Subcutaneous preadipocyte (primary cell): Measurements from ENCODE around the gene ATL3.

DNA sequence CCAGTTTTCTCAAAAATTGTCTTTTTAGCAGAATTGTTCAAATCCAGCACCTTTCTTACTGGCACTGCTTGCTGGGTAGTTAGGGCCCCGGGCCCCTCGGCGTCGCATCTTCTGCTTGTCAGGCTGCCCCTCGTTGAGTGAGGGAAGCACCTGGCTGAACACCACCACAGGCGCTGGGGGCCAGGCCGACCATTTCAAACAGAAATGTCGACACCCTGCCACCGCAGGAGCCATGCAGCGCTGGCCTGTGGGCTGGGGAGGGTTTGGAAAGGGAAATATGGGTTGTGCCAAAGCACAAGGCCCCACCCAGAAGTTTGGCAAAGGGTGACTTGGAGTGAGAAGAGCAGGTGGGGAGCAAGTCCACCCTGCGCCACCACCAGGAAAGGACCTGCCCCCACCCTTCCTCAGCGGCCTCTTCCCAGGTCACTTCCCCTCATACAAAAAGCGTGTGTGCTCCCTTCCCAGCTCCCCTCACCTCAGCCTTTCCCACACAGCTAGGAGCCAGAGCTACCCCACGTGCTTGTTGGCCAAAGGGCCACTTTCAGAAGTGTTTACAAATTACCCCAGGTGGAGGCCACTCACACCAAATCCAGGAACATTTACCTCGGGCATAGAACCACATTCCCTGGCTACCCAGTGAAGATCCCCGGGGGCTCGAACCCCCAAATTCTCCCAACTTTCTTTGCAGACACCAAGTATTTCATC lies 20.8 kb upstream of the SCGB1A1 start:
- CAGE, long polyA plus RNA = no peak

DNA sequence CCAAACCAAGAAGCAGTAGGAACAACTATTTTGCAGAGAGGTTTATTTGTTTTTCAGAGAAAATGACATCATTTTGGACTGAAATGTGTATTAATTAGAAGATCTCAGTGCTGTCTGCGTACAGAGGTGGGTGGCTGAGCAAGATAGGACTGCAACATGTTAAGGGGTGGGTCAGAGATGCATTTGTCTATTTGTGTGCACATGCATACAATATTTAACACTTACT lies 1.1 kb downstream of the SCGB1A1 start:
- CAGE, long polyA plus RNA = no peak

DNA sequence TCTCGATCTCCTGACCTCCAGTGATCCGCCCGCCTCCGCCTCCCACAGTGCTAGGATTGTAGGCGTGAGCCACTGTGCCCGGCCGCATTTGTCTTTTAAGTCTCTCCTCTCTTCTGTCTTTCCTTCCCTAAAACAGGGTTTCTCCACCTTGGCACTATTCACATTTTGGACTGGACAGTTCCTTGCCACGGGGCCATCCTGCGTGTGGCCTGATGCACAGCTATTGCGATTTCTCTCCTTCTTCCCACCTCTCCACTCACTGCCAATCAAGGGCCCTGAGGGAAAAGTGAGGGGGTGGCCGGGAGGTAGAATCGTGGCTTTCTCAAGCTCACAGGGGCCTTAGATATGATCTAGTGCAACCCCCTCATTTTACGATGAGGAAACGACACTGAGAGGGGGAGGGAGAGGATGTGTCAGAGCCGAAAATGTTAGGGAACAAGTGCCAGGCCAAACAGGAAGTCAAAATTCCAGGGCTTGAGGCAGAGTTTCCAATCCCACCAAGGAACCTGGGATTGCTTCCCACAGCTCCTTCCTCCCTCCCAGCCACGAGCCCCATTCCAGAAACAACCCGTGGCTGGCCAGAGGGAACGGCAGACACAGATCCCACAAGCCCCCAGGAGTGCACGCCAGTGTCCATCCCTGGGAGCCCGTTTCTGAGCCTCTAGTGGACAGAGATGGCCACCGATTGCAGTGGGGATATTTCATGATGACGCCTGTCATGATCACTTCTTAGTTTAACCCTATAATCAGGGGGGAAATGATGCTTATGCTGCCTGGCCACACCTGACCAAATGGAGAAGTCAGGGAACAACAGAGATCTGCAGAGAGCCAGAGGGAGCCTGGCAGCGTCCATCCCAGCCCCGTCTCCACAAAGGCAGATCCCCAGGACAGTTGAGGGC lies 21.3 kb downstream of the SCGB1A1 start:
- CAGE, long polyA plus RNA = no peak

DNA sequence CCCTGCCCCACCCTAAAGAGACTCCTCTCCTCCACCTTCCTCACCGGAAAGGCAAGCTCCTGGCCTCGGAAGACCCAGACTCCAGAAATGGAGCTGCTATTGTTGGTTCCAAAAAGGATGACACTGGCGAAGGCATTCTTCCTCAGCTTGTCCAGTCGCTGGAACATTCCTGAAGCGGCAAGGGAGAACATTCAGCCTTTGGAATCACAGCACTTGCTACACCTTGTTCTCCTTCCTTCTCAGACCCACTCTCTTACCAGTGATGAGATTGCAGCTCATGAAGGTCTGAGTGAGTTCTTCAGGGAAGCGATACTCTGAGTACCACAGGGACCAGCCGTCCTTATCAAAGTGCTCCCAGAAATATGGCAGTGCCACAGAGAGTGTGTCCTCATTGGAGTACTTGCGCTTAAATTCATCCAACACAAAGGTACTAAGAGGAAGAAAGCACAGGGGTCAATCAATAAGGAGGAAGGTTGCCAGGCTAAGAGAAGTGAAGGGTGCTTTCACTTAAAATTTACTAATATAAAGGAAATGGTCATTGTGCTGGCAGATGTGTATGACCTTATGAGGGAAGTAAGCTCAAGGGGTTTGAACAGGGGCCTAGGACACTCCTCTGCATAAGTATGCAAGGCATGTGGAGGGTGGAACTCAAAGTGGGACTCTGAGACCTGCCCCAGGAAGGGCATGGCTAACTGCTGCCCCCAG lies 13.5 kb downstream of the EEF1G start:
- CAGE, long polyA plus RNA = no peak

- CAGE, long polyA plus RNA = no peak
Measured at GRCh38 chr11:62560730-62561115, 13.0 kb downstream of the EEF1G start.

DNA sequence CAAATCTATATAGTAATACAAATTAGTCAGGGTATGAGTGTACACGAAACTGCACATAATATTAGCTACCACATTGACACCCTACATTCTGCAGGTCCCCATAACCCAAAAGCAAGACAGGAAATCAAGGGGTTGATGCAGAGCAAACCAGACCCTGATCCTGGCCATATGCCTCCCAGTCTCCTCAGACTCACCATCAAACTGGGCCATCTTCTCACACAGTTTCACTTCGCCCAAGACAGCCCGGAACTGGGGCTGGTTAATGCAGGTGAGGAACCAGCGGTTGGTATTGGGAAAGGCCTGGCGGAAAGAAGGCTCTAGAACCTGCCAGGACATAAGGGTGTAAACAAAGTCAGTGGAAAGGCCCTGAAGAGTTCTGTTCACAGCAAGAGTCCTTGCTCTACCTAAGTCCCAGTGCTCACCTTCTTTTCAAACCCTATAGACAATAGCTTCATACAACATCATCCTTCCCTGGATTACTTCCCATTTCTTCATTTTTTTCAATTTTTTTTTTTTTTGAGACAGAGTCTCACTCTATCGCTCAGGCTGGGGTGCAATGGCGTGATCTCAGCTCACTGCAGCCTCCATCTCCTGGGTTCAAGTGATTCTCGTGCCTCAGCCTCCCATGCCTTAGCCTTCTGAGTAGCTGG lies 6.4 kb downstream of the EEF1G start:
- CAGE, long polyA plus RNA = no peak

GRCh38 chr11:62604603-62605419 lies 3.1 kb upstream of the MTA2 start:
- CAGE, long polyA plus RNA = no peak

GRCh38 chr11:62612064-62612411 lies 537 bp downstream of the EML3 start:
- CAGE, long polyA plus RNA = no peak

DNA sequence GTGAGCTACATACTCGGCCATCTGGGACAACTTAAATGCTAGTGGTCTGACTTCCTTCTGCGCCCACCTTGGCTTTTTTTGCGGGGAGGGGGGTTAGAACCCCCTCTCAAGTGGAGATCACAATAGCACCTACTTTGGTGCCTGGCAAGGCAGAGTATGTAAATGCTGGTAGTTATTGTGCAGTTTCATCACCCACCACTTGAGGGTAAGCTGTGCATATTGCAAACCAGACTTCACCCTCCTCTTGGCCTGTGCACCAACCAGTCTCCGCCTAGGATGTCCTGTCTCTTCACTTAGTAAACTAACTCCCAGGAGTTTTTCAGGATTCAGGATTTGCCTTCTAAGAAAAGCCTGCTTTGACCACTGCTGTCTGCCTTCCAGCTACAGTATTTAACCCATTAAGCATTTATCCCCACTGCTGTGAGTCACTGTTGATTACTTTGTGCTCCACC lies 1.9 kb upstream of the UBXN1 start:
- CAGE, long polyA plus RNA = no peak

DNA sequence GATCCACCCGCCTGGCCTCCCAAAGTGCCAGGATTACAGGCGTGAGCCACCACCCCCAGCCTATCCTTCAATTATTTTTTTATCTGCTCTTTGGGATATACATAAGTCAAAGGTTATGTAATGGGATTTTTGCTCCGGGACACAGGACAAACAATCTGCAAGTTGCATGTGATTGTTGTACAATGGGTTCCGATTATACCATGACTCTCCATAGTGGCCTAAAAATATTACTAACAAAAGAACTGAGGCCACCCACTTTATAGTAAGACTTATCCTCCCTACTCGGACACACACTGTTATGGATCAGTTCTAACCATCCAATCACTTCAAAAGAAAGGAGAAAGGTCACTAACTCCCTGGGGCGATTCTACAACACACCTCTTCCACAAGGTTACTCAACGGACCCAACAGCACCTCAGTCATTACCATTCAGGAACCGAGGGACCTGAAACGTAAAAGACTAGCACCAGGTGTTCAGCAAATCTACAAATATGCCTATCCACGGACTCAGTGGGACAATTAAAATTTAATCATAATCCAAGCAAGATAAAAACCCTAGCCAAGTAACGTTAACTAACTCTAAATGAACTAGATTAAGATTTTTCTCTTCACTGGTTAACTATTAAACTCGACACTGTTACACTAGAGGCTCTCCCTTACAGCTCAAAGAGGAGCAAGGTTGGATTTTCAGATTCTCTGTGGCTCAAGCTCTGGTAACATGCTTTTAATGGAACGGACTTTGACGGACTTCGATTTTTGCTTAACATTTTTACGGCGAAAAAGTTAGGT lies 1.6 kb downstream of the HNRNPUL2 start:
- CAGE, long polyA plus RNA = no peak

DNA sequence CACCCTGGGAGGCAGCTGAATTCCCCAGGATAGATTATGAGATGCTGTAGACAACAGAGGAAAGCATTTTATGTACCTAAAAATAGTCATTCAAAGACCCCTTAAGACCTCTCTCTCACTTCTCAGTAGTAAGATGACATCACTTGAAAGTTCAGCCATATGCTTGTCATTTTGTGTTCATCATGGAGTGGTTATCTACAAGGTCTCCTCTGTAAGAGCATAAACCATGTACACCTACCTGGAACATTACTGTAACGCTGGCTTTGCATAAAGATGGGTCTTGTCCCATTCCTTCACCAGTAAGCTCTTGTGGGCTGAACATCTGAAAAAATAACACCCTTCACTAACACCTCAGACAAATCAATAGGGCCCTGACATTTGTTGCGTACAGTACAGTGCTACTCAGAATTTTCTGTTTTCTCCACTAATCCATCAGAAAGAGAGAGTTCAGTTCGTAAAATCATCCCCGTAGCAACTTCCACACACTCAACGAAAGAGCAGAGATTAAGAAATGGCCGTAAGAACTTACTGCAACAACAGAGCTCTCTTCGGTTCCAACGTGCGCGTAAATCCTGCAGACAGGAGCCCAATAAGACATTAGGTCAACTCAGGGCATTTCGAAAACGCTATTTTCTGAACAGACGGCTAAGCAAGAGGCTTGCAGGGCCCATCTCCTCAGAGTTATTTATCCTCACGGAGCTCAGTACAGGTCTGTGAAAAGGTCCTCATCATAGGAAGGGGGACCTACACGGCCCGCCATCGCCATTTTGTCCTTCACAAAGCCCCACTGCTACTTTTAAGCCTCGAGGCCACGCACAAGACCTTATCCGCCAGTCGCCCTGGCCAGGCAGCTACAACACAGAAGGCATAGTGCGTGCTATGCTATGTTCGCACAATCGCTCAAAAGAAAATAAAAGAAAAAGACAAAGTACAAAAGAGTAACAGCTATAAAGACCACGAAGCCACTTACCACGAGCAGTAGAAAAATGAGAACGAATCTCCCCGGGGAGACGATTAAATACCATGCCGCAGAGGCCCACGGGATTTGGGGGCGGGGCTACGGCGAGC lies 15.8 kb upstream of the WDR74 start:
- CAGE, long polyA plus RNA = no peak

GRCh38 chr11:62879429-62879985 lies 1.2 kb upstream of the SLC3A2 start:
- CAGE, long polyA plus RNA = no peak

- CAGE, long polyA plus RNA = no peak
Measured at GRCh38 chr11:62881202-62882295, 853 bp downstream of the SLC3A2 start.

GRCh38 chr11:63240525-63240934 lies 2.9 kb downstream of the SLC22A25 start:
- CAGE, long polyA plus RNA = no peak

DNA sequence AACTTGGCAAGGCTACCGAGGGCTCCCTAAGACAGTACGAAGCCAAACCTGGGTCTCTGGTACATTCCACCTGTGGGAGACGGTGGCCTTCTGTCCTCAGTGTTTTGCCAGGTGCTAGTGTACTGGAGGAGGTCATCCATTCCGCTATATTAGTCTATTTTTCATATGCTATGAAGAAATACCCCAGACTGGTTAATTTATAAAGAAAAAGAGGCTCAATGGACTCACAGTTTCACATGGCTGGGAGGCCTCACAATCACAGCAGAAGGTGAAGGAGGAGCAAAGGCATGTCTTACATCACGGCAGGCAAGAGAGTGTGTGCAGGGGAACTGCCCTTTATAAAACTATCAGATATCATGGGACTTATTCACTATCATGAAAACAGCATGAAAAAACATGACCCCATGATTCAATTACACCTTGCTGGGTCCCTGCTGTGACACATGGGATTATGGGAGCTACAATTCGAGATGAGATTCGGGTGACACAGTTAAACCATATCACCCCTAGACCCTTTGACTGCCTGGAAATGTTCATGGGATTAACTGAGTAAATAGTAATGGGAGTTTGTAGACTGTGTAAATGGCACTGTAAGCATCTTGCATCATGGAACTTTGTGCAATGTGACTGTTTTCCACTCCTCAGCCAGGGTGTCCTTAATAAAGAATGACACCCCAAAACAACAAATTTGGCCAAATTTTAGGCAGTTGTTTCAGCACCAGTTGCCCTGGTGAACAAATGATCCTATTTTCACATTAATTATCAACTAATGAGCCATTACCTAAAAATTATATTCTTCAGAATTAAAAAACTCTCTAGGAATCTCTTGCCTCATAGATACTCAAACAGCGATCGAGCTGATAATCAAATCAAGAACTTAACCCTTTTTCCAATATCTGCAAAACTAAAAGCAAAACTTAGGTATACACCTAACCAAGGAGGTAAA lies 7.8 kb upstream of the SLC22A25 start:
- CAGE, long polyA plus RNA = no peak

DNA sequence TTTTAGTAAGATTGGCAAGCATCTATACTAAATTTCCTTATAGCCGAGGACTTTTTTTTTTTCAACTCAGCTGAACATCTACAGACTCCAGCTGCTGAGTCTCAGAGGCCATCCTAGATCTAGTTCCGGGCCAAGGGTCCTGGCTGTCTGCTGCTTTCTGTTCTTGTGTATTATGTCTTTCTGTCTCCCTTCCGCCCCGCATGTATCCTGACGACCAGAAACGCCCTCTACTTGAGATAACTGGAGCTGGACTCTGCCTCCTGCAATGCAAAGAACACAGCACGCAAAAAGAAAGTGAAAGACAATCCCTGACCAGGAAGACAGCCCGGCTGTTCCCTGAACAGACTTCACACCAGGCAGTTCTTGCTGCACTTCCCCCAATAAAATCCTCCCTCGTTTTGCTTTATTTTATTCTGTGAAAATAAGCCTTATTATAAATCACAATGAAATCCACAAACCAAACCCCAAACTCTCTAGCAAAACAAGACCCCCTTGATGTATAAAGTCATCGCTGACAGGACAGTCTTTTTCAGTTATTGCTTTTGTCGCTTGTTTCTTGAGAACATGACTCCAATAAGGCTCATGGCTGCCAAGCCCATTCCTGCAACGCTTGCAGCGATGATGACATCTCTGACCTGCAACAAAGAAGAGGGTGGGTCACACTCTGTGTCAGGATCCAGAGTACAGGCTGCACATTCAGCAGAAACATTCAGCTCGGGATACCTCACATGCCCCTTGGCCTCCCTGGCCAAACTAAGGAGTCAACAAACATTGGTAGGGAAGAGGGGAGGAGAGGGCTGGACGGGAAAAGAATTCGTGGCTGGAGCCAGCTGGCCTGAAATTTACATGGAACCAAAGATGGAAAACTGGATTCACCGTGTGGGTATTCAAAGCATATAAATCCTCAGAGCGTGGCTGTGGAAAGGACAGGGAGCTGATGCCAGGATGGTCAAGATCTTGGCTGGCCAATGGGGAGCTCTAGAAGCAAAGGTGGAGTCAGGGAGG lies 11.5 kb upstream of the PLAAT2 start:
- CAGE, long polyA plus RNA = no peak

DNA sequence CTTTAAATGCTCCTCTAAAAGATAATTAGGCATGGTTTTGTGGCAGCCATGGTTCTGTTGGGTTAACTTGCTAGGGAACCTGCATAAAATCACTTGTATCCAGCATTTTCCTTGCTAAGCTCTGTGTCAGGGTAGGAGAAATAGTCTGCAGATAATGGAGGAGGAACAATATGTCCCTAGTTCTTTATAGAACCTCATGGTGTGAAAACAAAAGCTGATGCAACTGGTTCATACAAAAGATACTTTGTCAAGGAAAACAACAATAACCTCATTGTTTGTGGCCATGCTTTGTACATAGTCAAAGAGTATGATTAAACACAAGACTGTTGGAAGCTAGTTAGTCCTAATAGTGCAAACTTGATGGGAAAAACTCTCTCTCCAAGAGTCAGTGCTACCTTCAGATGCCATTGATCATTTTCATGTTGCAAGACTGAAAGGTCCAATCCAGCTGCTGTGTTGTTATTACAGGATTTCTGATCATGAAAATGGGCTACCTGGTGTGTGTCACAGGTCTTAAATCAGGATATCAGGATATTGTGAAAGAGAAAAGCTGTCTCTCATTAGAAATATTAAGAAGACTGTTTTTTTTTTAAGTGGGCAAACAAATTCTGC lies 20.1 kb upstream of the PLAAT2 start:
- CAGE, long polyA plus RNA = no peak

- CAGE, long polyA plus RNA = no peak
Measured at GRCh38 chr11:63609572-63610085, 4.6 kb downstream of the PLAAT3 start.

GRCh38 chr11:63622904-63623197 lies 8.6 kb upstream of the PLAAT3 start:
- CAGE, long polyA plus RNA = no peak

DNA sequence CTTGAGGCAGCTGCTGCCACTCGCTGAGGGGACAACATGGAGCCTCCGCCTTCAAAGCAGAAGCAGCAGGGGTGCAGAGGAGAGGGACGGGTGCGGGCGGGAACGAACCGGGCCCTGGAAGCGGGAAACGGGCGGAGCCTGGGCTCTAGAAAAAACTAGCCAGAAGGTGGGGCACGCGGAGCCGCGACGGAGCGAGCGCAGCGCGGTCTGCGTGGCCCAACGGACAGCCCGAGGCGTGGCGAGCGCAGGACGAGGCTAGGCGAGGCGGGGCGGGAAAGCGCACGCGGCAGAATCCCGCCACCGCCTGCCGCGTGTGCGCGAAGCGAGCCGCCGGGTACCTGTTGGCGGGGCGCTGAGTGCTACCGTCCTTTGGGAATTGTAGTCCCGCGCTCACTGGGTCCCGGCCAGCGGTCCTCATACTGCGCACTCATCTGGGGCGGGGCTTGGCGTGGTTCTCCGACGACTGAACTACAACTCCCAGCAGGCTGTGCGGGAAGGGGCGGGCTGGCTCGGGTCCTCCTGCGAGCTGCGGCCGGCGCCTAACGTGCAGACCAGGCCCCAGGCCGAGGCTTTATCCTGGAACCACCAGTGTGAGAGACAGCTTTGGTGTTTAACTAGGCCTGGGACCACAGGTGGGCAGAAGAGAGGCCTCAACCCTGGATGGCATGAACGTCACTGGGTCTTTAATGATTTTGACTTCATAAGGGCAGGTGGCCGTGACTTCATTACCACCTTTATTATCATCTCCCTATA lies at the start of gene ATL3:
ATL3 (minus strand) TSS at position 79 of the 753 bp plus-strand sequence.
- CAGE, long polyA plus RNA = no peak